GM19239 (cell line): ENCODE measurements around a stretch of chr2.

GRCh38 chr2:238263224-238264158 lies 23.7 kb upstream of the HES6 start:
- RRBS = no CpG with 5 or more reads among the region's 13 CpGs

GRCh38 chr2:238272766-238273493 lies 15.5 kb downstream of the PER2 start:
- RRBS = no CpG with 5 or more reads among the region's 19 CpGs

GRCh38 chr2:238288743-238289864 lies 694 bp upstream of the PER2 start:
- RRBS = 4% methylated on average over 5 of the region's 98 CpGs

GRCh38 chr2:238300562-238301126 lies 12.2 kb upstream of the PER2 start:
- RRBS = no CpG with 5 or more reads among the region's 7 CpGs

DNA sequence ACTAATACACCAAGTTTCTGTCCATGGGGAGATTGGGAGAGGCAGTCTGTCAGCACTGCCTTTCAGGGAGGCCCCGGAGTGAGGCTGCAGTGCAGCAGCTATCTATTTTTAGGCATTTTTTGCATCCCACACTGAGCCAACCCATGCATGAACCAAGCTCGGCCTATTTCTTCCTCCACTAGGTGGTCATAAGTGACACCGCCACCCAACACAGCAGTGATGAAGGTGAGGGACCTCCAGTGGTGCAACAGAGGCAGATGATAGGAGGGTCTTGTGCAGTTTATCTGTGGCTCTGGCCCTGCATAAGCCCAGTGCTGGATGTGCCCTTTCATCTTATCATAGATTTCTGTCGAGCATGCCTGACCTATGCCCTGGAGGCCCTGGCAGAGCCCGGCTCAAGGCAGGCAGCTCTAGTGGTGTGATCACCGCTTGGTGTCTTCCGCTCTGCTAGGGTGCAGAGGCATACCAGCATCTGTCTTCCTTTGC lies 13.9 kb upstream of the TRAF3IP1 start:
- RRBS = no CpG with 5 or more reads among the region's 7 CpGs

- RRBS = no CpG with 5 or more reads among the region's 7 CpGs
Measured at GRCh38 chr2:238337589-238338193, 17.4 kb downstream of the TRAF3IP1 start.

- RRBS = no CpG with 5 or more reads among the region's 10 CpGs
Measured at GRCh38 chr2:238404521-238404873, 22.2 kb upstream of the ASB1 start.

DNA sequence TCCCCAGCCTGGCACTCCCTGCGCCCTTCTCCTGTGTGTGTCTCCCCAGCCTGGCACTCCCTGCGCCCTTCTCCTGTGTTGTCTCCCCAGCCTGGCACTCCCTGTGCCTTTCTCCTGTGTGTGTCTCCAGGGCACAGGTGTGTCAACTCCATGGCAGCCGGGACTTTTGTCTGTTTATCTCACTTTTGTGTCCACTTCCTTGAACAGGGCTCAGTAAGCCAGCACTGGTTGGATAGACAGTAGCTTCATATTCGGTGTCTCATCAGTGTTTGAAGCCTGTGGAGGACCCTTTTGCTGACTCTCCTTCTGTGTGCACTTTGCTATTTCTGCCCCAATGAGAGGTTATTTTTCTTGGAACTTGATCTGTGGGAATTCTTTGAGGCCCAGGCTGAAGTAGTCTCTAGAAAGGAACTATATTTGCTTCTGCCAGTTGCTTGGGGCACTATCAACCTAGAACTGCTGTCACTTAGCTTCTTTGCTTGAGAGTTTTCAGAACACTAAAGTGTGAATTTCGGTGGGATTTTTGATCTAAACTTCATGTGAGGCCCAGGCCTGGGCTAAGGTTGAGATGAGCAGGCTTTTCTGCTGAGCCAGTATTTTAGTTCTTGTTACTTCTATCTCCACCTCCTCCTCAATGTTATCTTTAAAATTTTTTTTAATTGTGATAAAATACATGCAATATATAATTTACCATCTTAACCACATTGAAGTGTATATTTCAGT lies 8.3 kb upstream of the ASB1 start:
- RRBS = no CpG with 5 or more reads among the region's 5 CpGs

DNA sequence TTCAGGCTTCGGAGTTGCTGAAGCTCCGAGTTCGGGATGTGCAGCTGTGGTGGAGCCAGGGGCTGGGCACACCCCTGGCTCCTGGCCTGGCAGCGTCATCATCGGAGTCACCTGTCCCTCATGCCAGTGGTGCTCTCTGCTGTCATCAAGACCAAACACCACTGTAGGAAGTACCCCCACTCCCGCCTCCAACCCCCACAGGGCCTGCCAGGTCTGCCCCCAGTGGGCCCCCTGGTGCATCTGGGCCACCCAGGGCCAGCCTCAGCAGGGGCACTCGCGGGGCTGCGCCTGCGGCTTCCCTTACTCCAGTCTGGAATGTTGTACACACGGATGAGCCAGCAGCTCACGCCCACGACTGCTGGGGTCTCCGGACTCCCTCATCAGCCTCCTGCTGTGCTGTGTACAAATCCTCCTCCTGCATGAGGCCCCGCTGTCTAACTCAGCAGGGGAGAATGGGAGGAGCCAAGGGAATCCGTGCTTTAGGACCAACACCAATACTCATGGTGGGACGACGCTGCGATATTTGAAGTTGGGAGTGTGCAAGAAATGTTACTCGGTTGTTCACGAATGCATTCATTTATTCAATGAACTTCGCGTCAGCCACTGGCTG lies 783 bp upstream of the ASB1 start:
- RRBS = no CpG with 5 or more reads among the region's 23 CpGs

DNA sequence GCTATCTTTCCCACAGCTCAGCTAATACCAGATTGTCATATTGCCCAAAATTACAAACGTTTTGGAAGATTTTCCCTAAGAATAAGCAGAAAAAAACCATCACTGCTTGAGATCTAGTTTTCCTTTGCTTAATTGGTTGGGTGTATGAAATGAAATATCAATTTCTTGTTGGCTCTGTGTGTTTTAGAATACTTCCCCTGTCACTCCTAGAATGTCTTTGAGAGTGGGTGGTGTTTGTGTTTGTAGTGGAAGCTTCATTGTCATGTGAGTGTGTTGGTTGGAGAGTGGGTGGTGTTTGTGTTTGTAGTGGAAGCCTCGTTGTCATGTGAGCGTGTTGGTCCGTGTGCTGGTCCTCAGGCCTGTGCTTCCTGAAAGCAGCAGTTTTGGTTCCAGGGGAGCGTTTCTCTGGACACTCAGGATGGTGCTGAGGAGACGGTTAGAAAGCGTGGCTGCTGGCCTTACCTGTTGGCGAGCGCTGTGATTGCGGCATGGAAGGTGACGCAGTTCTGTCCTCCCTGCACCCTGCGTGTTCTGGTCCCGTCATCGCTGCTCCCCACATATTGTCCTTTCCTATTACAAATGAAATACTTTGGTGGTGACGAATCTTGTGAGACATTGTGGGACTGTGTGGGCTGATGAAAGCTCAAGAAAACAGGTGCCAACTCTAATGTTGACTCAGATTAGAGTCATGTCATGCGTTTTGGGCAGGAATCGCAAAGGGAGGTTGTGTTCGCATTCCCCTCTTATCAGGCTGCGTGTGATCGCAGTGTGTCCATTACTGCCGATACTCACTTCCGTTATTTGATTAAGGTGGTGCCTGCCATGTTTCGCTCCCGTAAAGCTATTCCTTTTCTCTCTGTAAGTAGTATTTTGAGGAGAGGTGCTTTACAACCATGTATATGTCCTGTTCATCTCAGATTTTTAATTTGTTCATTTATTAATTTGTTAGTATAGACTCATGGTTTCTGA lies 12.6 kb downstream of the ASB1 start:
- RRBS = no CpG with 5 or more reads among the region's 24 CpGs

DNA sequence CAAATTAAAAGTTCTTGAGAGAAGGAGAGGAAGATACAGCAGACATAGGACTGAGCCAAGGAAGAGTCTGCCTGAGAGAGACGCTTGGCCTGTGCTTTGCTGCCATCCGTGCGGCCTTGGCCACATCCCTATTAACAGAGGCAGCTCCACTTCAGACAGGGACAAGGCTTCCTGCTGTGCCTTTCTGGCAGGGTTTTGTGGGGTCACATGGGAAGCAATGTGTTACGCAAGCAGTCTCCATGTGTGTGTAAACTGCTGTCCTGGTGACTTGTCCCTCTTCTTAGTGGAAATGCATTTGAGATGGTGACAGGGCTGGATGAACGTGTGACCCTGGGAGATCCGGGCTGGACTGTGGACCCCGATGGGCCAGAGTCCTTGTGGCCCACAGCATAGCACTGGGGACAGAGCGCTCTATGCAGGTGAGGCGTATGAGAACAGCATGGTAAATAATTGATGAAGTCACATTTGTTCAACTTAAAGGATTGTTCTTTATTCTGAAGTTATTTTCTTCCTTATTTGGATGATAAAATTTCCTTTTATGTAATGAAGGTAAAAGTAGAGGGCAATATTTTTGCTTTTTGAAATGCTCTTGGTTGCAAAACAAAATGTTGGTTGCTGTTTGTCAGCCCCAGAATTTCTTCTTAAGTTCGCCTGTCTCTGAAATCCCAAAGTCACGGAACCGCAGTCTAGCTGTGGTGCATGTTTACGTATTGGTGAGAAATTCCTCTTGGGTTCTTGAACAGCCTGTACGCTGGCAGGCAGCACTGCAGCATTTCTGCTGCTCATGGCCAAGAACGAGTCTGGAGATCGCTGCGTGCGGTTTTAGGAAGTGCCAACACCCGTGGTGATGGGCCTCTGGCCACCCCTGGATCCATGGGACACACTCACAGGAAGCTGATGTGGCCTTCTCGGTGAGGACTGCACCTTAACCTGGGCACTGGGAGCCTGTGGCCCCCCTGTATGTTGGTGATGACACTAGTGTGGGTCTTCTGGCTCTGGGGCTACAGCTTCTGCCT lies 23.4 kb downstream of the ASB1 start:
- RRBS = no CpG with 5 or more reads among the region's 20 CpGs

DNA sequence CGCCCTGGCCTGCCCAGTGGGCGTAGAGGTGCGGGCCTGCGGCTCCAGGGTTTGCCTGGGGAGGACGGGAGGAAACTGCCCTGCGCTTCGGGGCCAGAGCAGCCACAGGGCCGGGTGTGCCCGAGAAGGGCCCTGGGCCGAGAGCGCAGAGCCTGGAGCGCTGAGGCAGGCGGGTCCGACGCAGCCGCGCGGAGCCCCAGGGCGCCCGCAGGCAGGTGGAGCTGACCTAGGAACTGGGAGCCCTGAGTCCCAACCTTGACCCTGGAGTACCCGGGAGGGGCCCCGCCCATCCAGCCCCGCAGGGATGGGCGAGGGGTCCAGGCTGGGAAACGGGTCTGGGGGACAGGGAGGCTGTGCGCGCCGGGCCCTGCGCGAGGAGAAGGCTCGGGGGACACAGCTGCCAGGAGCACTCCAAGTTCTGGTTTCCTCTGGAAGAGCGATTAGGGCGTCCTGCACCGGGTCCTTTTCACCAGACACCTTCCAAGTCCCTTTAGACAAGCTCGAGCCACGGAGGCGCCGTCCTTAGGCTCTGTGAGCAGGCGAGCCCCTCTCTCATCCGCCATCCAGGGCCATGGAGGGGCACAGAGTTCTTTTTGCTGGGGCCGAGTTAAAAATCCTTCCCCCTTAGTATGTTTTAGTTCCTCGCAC lies 1.5 kb downstream of the TWIST2 start:
- RRBS = 18% methylated on average over 13 of the region's 42 CpGs

- RRBS = no CpG with 5 or more reads among the region's 19 CpGs
Measured at GRCh38 chr2:238868883-238869411, 21.1 kb downstream of the TWIST2 start.

GRCh38 chr2:239047043-239047397 lies 199.1 kb downstream of the TWIST2 start:
- RRBS = no CpG with 5 or more reads among the region's 4 CpGs

- RRBS = no CpG with 5 or more reads among the region's 44 CpGs
Measured at GRCh38 chr2:239118002-239118838, 270.3 kb downstream of the TWIST2 start.

DNA sequence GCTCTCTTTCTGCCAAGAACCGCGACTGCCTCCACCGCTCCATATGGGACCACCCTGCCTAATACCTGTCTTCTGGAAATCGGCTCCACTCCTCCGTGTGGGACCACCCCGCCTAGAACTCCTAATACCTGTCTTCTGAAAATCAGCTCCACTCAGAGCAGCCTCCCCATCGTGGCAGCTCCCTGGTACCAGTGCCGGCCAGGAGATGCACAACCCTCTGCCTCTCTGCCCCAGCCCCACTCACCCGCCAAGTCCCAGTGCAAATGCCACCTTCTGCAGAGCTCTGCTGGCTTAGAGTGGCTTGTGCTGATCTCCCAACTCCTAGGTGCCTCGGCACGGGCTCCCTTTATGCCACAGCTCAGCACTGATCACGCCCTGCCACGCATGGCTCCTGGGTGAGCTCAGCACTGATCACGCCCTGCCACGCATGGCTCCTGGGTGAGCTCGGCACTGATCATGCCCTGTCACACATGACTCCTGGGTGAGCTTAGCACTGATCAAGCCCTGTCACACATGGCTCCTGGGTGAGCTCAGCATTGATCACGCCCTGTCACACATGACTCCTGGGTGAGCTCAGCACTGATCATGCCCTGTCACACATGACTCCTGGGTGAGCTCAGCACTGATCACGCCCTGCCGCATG lies 258.5 kb downstream of the HDAC4 start:
- RRBS = no CpG with 5 or more reads among the region's 19 CpGs

- RRBS = 95% methylated on average over 4 of the region's 13 CpGs
Measured at GRCh38 chr2:239154149-239154724, 246.6 kb downstream of the HDAC4 start.

- RRBS = 82% methylated on average over 7 of the region's 35 CpGs
Measured at GRCh38 chr2:239276254-239277586, 124.1 kb downstream of the HDAC4 start.

GRCh38 chr2:239291728-239292461 lies 108.9 kb downstream of the HDAC4 start:
- RRBS = no CpG with 5 or more reads among the region's 24 CpGs

- RRBS = 30% methylated on average over 2 of the region's 26 CpGs
Measured at GRCh38 chr2:239302986-239303590, 97.7 kb downstream of the HDAC4 start.